Esophagus muscularis mucosa (tissue), 4 donors: ENCODE measurements around a stretch of chr6.

- PRO-cap = no peak
- RAMPAGE, long total RNA, 4 experiments = no peak in any of the 4 experiments
Measured at GRCh38 chr6:87697279-87698037, 4.6 kb downstream of the AKIRIN2 start.

GRCh38 chr6:87756659-87757252 is 54.7 kb upstream of the AKIRIN2 start:
- PRO-cap = no peak
- RAMPAGE, long total RNA, 4 experiments = no peak in any of the 4 experiments

DNA sequence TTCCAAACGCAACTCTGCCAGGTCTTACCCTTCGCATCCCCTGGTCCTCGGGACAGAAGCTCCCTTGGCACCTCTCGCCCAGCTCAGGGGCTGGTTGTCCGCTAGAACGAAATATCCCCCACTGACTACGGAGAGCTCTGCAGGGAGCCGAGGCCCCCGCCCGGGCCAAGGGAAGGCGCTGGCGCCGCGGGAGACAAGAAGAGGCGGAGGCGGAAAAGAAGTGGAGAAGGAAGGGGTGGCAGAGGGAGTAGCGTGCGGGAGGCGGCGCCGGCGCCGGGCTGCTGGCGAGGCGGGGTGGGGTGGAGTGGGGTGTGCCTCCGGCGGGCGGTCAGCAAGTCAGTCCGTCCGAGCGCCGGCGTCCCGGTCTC is 388 bp downstream of the CNR1 start:
- PRO-cap = bidirectional peak, plus-strand start at position 331 of the sequence, minus-strand start at position 222 of the sequence
- RAMPAGE, long total RNA, 4 experiments = no peak in any of the 4 experiments

DNA sequence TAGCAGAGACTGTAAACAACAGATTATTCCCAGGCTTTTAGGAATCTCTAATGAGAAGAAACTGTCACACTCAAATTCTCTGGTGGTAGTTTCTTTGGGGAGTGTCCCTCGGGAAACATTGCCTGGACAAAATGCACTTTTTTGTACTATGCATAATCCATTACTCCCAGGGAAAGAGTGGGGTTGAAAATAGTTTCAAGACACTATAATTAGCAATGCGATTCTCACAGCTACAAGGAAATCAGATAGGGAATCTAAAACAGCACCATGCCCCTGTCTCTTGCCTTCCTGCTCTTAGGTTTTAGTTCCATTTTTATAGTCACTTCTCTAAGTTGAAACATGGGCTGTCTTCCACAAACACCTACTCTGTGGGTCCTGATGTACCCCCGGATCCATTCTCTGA is 325.4 kb upstream of the CNR1 start:
- PRO-cap = unidirectional peak, plus-strand start at position 235 of the sequence
- RAMPAGE, long total RNA, 4 experiments = no peak in any of the 4 experiments

DNA sequence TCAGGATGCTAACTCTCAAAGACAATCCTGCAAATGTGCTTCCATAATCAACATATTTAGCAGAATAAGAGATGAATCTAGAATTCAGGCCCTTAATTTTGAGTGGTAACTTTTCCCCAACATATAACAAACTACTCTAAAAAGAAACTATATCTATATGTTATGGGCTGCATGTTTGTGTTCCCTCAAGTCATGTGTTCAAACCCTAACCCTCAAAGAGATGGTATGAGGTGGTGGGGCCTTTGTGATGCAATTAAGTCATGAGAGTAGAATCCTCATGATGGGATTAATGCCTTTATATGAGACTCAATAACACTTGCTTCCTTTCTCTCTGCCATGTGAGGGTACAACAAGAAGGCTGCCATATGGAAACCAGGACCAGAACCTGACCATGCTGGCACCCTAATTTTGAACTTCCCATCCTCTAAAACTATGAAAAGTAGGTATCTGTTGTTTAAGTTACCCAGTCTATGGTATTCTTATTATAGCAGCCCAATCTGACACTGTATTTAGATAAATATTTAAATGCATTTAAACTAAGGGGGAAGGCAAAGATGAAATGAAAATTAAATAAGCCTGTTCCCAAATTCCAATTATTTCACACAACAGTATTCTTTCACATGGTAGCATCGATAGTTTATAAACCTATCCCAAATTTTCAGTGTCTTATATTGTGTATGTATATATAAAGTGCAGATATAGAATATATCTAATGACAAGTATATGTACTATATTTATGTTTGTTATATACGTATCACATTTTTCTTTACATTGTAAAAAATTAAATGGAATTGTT is 250.3 kb downstream of the RNGTT start:
- PRO-cap = no peak
- RAMPAGE, long total RNA, 4 experiments = no peak in any of the 4 experiments

DNA sequence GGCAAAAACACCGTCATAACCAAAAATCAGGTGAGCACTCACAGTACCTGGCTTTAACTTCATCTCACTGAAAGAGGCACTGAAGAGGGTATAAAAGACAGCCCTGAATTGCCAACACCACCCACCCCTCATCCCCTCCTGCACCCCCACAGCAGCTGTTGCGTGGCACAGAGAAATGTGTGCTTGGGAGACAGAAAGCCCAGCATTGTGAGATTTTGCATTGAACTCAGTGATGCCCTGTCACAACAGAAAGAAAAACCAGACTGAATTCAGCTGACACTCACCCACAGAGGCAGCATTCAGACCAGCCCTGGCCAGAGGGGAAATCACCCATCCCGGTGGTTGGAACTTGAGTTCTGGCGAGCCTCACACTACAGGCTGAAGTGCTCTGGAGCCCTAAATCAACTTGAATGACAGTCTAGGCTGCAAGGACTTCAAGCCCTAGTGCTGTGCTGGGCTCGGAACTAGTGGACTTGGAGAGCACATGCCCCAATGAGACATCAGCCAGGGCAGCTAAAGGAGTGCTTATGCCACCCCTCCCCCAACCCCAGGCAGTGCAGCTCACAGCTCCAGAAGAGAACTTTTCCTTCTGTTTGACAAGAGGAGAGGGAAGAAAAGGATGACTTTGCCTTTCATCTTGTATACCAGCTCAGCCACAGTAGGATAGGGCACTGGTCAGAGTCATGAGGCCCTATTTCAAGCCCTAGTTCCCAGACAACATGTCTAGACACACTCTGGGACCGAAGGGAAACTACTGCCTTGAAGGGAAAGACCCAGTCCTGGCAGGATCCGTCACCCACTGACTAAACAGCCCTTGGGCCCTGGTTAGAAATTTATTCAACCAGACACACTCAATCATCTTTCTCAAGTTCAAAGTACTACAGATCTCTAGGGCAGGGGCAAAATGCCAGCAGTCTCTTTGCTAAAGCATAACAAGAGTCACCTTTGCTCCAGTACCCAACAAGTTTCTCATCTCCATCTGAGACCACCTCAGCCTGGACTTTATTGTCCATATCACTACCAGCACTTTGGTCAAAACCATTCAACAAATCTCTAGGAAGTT is 43.3 kb upstream of the PNRC1 start:
- PRO-cap = unidirectional peak, minus-strand start at position 412 of the sequence
- RAMPAGE, long total RNA, 4 experiments = no peak in any of the 4 experiments

DNA sequence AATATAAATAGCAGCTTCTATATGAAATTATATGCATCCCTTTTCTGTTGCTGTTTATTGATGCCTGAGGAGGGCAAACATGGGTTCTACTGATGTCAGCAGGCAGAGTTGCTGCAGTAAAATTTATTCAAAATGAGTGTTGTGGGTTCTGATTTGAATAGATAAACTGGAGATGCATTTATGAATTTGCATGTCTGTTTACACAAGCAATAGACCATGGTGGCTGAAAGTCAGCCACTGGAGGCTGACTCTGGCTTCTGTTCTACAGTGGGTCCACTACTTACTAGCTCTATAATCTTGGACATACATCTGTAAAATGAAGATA is 1.6 kb upstream of the PM20D2 start:
- PRO-cap = no peak
- RAMPAGE, long total RNA, 4 experiments = no peak in any of the 4 experiments

GRCh38 chr6:89161485-89162436 is 15.9 kb downstream of the PM20D2 start:
- PRO-cap = bidirectional peak, plus-strand start at chr6:89162246, minus-strand start at chr6:89162160
- RAMPAGE, long total RNA, 4 experiments = no peak in any of the 4 experiments

GRCh38 chr6:89321651-89322034 is 6.5 kb upstream of the GABRR2 start:
- PRO-cap = no peak
- RAMPAGE, long total RNA, 4 experiments = no peak in any of the 4 experiments

- PRO-cap = no peak
- RAMPAGE, long total RNA, 4 experiments = no peak in any of the 4 experiments
Measured at GRCh38 chr6:89613719-89614226, 24.8 kb downstream of the LYRM2 start.

DNA sequence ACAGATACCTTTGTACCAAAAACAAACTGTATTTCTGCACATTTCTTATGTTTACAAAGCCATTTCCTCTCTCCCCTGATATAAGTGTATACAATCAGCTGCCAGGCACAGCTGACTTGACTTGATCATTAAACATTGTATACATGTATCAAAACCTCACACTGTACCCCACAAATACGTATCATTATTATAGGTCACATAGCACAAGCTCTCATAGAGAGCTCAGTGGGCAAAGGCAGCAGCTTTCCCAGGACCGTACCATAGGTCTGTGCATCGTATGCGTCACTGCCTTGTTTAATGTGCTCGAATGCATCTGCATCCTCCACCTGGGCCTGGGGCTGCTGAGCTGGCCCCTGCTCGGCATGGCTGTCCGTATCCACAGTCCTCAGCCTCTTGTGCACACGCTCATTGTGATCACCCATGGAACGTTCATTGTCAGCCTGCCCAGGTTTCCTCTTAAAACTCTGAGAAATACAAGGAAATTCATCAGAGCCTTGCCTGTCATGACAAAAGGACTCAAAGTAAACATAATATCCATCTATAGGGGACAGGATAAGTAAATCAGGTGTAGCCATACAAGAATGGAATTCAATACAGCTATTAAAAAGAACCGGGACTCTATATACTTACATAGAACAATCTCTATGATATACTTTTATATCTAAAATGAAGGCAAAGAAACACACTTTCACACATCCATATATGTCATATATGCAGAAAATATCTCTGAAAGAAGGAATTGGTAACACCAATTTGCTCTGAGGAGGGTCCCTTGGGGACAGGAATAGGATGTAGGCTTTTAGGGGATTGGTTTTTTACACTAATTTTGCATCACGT is 17.2 kb upstream of the LYRM2 start:
- PRO-cap = no peak
- RAMPAGE, long total RNA, 4 experiments = no peak in any of the 4 experiments

DNA sequence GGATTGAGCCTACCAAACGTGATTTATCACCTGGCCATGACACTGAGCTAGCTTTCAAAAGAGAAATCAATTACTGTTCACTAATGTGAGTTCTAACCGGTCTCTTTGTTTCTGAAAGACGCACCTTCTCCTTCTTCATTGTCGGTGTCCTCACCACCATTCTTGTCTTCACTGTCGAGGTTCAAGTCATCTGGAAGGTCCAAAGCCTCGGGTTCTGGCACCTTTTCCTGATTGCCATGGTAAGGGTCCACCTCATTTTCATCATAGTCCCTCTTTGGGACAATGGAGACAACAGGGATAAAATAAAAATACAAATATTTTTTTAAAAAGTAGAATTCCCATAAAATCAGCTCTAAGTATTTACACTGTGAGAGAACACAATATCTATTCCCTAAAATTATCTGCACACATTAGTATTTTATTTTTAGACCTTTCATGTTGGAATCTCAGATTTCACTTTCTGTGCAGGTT is 22.8 kb upstream of the LYRM2 start:
- PRO-cap = no peak
- RAMPAGE, long total RNA, 4 experiments = no peak in any of the 4 experiments

GRCh38 chr6:89664406-89664791 is 25.9 kb upstream of the LYRM2 start:
- PRO-cap = no peak
- RAMPAGE, long total RNA, 4 experiments = no peak in any of the 4 experiments

GRCh38 chr6:89672902-89673532 is 34.5 kb upstream of the LYRM2 start:
- PRO-cap = no peak
- RAMPAGE, long total RNA, 4 experiments = no peak in any of the 4 experiments

GRCh38 chr6:89680479-89680983 is 42.0 kb upstream of the LYRM2 start:
- PRO-cap = no peak
- RAMPAGE, long total RNA, 4 experiments = no peak in any of the 4 experiments

DNA sequence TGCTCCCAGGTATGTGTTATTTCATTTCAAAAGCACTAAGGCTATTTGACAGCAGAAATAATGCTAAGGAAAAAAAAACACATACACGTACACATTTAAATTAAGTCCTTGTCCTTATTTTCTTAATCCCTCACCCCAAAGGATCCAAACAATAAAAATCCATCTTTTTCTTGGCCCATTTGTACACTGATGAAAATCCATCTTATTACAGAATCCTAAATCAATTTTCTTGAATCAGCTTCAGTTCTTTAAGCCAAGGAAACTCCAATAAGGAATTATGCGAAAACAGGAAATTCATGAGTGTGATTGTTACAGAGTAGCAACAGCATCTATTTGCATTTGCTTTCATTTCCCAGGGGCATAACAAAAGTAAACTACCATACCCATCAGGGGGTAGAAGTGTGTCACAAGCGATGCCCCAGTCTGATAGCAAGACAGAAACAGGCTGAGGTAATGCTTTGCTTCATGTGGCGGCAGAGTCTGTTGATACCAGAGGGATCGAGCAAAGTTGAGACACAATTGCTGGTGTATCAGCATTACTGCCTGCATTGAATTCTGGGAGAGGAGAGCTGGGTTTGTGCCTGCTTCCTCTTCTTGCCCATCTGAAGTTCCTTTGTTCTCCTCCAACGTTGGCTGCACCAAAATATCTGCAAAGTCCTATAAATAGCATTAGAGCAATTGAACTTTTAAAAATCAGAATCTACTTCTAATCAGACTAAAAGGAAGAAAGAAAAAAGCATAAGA is 51.1 kb upstream of the LYRM2 start:
- PRO-cap = unidirectional peak, minus-strand start at position 482 of the sequence
- RAMPAGE, long total RNA, 4 experiments = no peak in any of the 4 experiments

DNA sequence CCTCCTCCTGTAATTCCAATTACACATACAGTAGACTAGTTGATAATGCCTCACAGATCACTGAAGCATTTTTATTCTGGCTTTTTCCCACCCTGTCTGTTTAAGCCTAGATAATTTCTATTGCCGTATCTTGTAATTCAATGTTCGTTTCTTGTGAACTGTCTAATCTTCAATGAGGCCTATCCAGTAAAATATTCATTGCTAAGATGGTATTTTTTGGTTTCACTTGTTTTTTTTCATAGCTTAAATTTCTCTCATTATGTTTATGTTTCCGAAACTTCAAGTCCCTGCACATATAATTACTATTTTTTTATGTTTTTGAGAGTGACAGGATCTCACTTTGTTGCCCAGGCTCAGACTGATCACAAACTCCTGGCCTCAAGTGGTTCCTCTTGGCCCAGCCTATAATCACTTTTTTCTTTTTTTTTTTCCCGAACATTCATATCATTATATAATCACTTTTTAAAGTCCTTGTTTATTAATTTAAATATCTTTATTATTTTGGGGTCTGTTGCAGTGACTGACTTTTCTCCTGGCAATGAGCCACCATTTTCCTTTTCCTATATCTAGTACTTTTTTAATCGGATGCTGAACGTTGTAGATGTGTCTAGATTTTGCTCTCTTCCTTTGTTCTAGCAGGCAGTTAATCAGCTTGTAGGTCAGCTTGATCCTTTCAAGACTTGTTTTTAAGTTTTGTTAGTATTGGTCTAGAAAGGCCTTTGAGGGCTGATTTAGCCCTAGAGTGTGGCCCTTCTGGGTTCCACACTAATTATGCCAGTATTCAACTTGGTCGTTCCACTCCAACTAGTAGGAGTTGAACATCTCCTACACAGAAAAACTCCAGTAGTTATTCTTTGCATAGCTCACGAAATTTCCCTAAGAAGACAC is 11.7 kb downstream of the MDN1 start:
- PRO-cap = no peak
- RAMPAGE, long total RNA, 4 experiments = no peak in any of the 4 experiments

DNA sequence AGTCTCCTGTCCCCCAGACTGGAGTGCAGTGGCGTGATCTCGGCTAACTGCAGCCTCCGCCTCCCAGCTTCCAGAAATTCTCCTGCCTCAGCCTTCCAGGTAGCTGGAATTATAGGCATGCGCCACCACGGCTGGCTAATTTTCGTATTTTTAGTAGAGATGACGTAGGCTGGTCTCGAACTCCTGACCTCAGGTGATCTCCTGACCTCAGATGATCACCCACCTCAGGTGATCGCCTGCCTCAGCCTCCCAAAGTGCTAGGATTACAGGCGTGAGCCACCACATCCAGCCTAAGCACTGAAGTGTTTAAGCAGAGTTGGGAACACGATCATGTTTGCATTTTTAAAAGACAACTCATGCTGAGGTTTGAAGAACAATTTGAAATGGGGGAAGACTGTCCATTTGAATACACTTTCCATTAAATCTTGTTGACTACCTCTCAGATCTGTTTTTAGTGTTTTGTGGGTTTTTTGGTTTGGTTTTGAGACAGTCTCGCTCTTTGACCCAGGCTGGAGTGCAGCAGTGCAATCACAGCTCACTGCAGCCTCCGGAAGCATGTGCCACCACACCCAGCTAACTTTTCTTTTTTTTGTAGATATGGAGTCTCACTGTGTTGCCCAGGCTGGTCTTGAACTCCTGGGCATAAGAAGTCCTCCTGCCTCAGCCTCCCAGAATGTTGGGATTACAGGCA is 15.4 kb upstream of the MDN1 start:
- PRO-cap = no peak
- RAMPAGE, long total RNA, 4 experiments = no peak in any of the 4 experiments

- PRO-cap = no peak
- RAMPAGE, long total RNA, 4 experiments = no peak in any of the 4 experiments
Measured at GRCh38 chr6:89941038-89941380, 46.7 kb downstream of the GJA10 start.

DNA sequence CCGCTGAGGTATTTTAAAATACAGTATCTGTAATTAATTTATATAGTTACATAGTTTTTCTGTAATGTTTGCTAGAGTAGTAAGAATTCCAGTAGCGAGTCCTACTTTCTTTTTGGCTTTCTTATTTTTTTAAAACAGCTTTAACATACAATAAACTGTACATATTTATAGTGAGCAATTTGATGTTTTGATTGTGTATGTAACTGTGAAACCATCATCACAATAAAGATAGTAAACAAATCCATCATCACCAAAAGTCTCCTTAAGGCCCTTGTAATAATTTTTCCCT is 115.6 kb downstream of the GJA10 start:
- PRO-cap = no peak
- RAMPAGE, long total RNA, 4 experiments = no peak in any of the 4 experiments